Caco-2 (cell line): ENCODE data around the gene BNIP2.

DNA sequence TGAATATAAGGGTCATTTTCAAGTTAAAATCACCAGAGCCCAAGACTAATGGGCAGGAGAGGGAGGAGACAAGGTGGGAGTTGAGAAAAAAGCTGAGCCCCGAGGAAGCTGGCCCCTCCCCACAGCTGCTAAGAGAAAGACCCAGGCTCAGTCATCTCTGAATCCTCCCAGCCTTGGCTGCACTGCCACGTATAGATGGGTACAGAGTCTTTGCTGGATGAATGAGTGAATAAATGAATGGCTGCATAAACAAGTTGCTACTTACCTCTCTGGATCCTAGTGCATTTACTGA, 100.9 kb upstream of the LIPC start:
- PRO-cap = no peak
- RRBS = no CpG with 5 or more reads among the region's 2 CpGs

GRCh38 chr15:58401764-58402443, 29.9 kb upstream of the LIPC start:
- PRO-cap = no peak
- RRBS = no CpG with 5 or more reads among the region's 10 CpGs

DNA sequence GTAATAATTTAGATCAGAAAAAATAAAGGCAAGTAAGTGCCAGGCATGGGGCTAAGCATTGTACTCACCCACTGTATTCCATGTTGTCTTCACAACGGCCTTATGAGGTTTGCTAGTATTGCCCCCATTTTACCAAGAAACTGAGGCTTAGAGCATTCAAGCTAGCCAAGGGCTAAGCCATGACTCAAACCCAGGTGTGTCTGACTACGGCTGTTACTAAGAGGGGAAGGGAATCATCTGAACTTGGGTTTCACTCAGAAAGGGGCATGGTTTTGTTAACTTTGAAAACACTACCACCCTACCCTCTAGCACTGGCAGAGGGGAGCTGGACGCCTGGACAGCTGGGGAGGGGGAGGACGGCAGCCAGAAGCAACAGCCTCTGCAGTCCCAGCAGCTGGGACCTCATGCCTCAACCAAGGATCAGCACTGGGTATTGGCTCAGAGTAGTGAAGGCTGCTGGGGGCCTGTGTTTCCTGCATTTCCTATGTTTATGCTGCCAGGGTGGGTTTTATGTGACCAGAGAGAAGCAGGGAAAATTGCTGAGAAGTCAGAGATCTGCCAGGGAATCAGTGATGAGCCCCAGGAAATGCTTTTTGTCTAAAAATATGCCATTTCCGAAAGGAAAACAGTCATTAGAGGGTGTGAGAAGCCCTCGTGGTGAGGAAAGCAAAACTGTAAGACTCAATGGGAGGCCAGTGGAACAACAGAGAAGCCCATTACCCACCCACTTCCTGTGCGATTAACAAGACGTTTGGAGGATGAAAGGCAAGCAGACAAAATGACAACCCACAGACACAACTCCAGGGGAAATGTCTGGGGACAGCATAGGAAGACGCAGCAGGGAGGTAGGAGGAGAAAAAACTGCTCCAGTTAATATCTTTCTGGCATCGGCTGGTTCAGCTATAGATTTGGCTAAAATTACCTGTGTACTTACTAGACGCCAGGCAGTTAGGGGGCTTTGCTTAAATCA, 41.2 kb downstream of the LIPC start:
- PRO-cap = no peak
- RRBS = no CpG with 5 or more reads among the region's 11 CpGs

DNA sequence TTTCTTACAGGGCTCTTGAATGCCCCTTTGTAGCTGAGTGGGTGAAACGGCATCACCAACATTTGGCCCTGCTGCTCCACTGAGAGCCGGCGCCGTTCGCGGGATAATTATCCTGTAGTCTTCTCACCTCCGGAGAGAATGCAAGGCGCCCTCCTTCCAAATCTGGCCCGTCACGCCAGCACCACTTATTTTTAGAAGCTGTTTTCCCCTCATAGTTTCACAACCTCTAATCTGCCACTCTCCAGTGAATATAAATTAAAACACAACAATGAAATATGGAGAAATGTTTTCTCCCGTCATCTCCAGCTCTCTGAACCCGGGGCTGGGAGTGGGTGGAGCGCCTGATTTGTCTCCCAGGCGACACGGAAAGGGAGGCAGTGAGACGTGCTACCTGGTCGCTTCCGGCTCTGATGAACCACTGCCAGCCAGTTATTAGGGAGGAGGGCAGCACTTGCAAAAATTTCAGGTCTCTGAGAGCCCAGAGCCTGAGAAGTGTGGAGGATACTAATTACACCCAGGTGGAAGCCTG, 58.7 kb downstream of the LIPC start:
- PRO-cap = no peak
- RRBS = 95% methylated on average over 6 of the region's 18 CpGs

GRCh38 chr15:58551568-58552519, 120.1 kb downstream of the LIPC start:
- PRO-cap = no peak
- RRBS = 100% methylated on average over 2 of the region's 26 CpGs

GRCh38 chr15:58932627-58932894, 918 bp downstream of the SLTM start:
- PRO-cap = no peak
- RRBS = no CpG with 5 or more reads among the region's 4 CpGs

DNA sequence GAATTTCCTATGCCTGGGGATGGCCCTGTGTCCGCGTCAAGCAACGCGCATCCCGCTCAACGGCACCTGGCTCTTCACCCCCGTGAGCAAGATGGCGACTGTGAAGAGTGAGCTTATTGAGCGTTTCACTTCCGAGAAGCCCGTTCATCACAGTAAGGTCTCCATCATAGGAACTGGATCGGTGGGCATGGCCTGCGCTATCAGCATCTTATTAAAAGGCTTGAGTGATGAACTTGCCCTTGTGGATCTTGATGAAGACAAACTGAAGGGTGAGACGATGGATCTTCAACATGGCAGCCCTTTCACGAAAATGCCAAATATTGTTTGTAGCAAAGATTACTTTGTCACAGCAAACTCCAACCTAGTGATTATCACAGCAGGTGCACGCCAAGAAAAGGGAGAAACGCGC, 358 bp downstream of the LDHAL6B start:
- PRO-cap = no peak
- RRBS = no CpG with 5 or more reads among the region's 18 CpGs

DNA sequence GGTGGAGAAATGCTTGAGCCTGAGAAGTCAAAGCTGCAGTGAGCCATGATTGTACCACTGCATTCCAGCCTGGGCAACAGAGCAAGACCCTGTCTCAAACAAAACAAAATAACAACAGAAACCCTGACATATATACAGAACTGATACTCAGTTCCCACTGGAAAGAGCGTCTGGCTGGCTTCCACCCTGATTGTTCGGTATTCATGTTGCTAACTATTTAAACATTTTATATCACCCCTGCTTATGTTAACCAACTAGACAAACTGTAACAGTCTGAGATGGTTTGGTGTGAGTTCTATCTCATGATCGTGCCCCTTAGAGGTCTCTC, 78.8 kb downstream of the MYO1E start:
- PRO-cap = no peak
- RRBS = no CpG with 5 or more reads among the region's 3 CpGs

GRCh38 chr15:59299940-59300737, 72.5 kb downstream of the MYO1E start:
- PRO-cap = no peak
- RRBS = no CpG with 5 or more reads among the region's 11 CpGs

- PRO-cap = no peak
- RRBS = no CpG with 5 or more reads among the region's 6 CpGs
Measured at GRCh38 chr15:59343661-59344352, 28.9 kb downstream of the MYO1E start.

GRCh38 chr15:59689213-59689712, at the start of gene BNIP2:
BNIP2 (minus strand) TSS chr15:59689320.
- PRO-cap = bidirectional peak, plus-strand start at chr15:59689566, minus-strand start at chr15:59689315
- RRBS = 2% methylated on average over 13 of the region's 50 CpGs

GRCh38 chr15:60000500-60000988, 3.6 kb upstream of the FOXB1 start:
- PRO-cap = no peak
- RRBS = 27% methylated on average over 5 of the region's 17 CpGs

DNA sequence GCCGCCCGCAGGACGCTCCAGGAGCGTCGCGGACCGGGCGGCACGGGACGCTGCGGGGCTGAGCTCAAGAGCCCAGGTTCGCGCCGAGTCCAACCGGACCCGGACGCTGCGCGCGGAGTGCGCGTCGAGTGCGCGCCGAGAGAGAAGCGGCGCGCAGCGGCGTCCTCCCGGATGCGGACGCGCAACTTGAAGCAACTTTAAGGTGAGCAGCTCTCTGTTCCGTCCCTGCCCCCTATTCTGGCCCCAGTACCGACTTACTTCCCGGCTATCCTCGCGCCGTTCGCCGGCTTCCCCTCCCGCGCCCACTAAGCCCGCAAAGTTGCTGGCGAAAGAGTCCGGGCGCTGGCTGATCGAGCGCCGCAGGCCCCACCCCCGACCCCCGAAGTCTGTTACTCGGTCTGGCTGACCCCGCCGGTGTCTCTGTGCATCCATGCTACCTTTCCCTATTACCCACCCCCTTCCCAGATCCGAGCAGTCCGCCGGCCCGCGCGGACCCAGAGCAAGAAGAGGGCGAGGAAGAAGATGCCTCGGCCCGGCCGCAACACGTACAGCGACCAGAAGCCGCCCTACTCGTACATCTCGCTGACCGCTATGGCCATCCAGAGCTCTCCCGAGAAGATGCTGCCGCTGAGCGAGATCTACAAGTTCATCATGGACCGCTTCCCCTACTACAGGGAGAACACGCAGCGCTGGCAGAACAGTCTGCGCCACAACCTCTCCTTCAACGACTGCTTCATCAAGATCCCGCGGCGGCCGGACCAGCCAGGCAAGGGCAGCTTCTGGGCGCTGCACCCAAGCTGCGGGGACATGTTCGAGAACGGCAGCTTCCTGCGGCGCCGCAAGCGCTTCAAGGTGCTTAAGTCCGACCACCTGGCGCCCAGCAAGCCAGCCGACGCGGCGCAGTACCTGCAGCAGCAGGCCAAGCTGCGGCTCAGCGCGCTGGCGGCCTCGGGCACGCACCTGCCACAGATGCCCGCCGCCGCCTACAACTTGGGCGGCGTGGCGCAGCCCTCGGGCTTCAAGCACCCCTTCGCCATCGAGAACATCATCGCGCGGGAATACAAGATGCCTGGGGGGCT, 670 bp downstream of the FOXB1 start:
- PRO-cap = no peak
- RRBS = 11% methylated on average over 60 of the region's 117 CpGs

DNA sequence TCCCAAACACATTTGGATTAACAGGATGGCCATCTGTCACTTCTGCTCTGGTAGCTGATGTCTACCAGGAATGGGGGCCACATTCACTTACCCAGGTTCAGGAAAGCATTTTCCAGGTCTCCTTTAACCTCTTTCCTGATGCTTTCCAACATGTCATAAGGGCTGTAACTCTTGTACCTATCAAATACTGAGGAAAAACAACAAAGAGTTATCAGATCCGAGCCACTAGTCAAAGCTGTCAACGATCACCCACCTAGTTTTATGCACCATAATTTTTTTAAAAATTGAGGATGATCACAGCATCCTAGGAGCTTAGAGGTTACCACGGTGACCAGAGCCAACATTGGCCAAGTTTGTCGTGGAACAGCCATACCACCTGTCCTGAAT, 46.2 kb downstream of the ANXA2 start:
- PRO-cap = no peak
- RRBS = no CpG with 5 or more reads among the region's 4 CpGs

DNA sequence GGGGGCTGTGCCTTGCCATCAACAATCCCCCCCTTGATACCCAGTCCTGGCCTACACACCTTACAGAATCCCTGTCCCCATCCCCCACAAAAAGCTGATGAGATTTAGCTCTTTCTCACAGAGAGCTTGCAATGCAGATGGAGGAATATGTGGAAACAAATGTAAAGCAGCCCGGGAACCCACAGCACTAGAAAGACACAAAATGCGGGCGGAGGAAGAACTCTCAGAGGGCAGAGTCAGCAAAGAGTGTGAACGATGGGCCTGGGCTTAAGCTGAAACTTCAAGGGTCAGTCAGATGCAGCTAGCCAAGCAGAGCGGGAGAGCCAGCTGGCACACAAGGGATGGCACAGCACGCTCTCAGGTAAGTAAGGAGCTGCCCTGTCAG, 43.1 kb downstream of the ANXA2 start:
- PRO-cap = no peak
- RRBS = no CpG with 5 or more reads among the region's 6 CpGs

GRCh38 chr15:60370198-60370972, 27.4 kb downstream of the ANXA2 start:
- PRO-cap = no peak
- RRBS = no CpG with 5 or more reads among the region's 10 CpGs

DNA sequence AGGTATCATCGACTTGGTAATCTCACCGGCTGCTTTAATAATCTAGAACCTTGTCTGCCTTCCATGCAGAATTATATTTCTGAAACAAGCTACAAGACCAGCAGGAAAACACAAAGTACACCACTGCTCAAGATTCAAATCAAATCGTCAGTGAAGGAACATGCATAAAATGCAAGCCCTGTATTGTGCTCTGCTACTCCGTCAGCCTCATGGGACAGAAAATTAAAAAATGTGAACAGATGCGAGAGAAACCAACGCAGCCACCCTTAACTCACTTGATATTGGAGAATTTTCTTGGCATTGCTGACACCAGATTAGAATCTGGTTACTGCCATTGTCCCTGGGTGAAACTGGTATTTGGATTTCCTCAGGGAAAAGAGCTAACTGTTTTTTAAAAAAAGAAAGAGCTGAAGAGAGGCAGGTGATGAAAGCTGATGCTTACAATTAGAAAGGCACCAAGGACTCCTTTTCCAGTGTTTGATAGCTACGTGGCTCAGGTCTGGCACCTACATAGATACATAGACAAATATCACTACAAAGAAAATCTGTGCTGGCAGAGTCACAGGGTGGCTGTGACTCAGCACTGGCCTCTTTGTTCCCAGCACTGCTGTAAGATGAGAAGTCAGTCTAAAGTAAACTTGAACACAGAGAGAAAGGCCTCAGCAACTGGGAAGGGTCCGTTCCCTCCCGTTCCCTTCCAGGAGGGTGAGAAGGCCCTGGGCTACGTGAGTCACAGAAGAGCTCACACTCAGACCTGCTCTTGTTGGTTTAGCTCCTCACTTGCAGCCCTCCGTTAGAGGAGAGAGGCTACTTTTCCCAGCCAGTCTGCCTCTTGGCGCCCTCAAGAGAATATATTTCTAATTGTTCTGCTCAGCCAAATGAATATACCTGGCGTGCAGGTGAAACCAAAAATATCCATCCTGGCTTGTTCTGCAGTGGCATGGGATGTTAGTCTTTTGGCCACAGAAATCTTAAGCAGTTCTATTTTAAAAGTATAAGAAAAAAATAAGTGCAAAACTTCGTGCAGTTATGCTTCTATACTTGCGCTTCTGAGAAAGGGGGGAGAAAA, 23.3 kb downstream of the ANXA2 start:
- PRO-cap = bidirectional peak, plus-strand start at position 647 of the sequence, minus-strand start at position 524 of the sequence
- RRBS = no CpG with 5 or more reads among the region's 15 CpGs

DNA sequence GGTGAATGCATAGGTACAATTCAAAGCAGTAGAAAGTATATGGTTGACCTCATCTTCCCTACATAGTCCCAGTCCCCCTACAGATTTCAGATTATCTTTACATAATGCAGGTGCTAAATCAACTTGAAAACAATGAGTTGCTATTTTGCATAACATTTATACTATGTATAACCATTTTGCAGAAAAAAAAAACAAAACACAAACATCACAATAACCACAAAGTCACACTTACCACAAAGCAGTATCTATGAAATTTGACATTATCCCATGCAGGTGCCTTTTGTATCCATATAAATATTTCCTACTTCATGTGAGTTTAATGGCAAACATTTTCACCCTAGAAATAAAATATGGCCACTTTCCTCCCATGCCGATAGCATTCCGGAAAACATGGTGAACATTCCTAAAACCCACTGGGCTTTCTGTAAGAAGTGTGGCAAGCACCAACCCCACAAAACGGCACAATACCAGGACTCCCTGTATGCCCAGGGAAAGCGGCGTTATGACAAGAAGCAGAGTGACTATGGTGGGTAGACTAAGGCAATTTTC, 7.7 kb downstream of the ANXA2 start:
- PRO-cap = no peak
- RRBS = no CpG with 5 or more reads among the region's 5 CpGs

- PRO-cap = no peak
- RRBS = no CpG with 5 or more reads among the region's 9 CpGs
Measured at GRCh38 chr15:60477792-60478494, 999 bp downstream of the ICE2 start.

- PRO-cap = no peak
- RRBS = no CpG with 5 or more reads among the region's 4 CpGs
Measured at GRCh38 chr15:60507994-60508268, 29.0 kb upstream of the ICE2 start.